Breast epithelium (tissue), 2 donors: ENCODE measurements around a stretch of chr5.

GRCh38 chr5:149808049-149808750, 78.1 kb downstream of the PPARGC1B start:
- PRO-cap = no peak
- RAMPAGE, long total RNA, 2 experiments = no peak in any of the 2 experiments

DNA sequence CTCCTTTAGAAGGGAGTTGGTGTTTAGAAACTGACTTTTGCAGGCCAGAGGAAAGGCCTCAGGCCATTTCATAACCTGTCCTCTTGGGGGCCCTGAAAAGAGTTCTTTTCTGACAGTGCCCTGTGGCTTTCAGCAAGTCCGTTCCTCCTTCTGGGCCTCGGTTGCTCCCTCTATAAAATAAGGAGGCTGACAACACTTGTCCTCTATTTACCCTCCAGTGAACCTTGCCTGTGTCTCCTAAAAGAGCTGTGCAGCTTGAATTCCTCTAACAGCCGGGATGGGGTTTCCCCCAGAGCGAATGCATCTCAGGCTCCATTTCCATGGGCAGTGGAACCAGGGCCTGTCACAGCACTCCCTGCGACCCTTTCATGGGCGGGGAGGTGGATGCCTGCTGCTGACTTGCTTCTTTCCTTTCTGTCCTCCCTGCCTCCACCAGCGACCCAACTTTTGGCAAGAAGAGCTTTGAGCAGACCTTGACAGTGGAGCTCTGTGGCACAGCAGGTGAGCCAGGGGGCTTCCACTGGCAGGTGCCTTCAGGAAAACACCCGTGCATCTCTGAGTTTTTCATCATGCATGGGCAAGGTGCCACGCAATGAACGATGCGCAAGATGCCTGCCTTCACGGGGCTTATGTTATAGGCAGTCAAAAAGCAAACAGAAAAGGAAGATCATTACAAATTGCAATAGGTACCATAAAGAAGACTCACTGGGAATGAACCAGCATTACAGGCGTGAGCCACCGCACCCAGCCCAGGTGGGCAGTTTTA, 104.9 kb downstream of the PPARGC1B start:
- PRO-cap = no peak
- RAMPAGE, long total RNA, 2 experiments = no peak in any of the 2 experiments

- PRO-cap = no peak
- RAMPAGE, long total RNA, 2 experiments = no peak in any of the 2 experiments
These were observed 104.7 kb downstream of the PDE6A start for GRCh38 chr5:149839747-149840354.

DNA sequence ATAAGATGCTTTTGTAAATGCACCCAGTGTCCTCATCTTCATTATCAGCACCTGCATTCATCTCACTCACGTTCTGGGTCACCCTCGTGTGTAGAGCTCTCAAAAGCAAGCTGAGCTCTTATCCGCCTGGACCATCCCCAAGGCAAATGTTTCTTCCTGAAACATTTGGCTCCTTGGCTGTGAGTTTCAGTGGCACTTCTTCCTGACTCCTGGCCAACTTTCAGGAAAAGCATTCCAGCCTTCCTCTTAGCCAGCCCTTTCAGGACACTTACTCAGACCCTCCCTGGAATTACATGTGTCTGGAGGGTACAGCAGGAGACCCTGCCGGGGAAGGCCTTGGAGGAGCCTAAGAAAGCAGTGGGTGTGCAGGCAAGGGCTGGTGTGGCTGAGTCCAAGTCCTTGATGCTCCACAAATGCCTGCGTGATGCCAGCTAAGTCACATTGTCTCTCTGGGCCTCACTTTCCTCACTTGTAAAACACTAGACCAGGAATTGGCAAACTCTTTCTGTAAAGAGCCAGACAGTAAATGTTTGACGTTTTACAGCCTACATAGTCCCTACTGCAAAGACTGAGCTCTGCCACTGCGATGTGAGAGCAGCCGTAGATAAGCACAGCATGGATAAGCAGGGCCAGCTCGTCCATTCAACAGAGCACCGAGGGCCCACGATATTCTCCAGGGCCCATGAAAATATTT, 72.1 kb downstream of the PDE6A start:
- PRO-cap = no peak
- RAMPAGE, long total RNA, 2 experiments = no peak in any of the 2 experiments

GRCh38 chr5:149995966-149996473, 4.4 kb downstream of the TIGD6 start:
- PRO-cap = no peak
- RAMPAGE, long total RNA, 2 experiments = no peak in any of the 2 experiments

DNA sequence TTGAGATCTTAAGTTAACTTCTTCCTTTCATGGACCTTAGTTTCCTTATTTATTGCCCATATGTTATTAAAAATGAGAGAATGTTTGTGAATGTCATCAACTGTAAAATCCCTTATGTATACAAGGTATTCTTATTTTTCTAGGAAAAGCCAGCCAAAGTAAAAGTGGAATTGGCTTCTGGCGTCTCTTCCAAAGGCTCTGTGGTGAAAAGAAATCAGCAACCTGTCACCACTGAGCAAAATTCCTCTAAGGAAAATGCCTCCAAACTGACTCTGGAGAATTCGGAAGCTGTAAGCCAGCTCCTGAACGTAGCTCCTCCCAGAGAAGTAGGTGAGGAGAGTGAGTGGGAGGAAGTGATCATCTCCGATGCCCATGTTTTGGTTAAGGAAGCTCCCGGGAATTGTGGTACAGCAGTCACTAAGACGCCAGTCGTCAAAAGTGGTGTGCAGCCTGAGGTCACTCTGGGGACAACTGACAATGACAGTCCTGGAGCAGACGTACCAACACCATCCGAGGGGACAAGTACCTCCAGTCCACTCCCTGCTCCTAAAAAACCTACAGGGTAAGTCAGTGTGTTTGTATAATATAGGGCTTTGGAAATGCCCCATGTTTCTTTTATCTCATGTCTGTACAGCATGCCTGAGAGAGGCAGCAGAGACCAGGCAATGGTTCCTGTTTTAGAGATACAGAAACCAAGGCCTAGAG, 23.7 kb downstream of the HMGXB3 start:
- PRO-cap = no peak
- RAMPAGE, long total RNA, 2 experiments = no peak in any of the 2 experiments

DNA sequence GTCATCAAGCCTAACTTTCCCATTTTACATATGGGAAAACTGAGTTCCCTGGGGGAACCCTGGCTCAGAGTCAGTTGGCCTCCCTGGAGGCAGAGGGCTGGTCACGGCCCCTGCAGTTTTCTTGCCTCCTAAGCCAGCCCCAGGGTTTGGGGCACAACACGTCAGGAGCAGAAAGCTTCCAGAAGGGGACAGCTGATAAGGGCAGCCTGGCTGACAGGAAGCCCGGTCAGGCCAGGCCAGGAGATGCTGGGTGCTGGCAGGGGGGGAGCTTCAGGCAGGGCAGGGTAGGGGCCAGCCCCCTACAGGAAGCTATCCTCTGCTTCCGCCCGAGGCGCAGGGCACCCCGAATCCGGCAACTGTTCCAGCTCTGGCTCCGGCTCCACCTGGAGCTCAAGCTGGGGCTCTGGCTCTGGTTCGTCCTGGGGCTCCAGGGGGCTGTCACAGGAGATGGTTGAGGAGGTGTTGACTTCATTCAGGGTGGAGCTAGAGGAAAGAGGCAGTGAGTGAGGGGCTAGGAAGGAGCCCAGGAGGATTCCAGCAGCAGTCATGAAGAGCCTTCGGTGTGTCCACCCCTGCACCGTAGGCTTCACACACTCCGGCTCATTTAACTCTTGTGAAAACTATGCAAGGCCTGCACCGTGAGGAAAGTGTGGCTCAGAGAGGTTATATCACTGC, 29.2 kb upstream of the CSF1R start:
- PRO-cap = no peak
- RAMPAGE, long total RNA, 2 experiments = no peak in any of the 2 experiments

DNA sequence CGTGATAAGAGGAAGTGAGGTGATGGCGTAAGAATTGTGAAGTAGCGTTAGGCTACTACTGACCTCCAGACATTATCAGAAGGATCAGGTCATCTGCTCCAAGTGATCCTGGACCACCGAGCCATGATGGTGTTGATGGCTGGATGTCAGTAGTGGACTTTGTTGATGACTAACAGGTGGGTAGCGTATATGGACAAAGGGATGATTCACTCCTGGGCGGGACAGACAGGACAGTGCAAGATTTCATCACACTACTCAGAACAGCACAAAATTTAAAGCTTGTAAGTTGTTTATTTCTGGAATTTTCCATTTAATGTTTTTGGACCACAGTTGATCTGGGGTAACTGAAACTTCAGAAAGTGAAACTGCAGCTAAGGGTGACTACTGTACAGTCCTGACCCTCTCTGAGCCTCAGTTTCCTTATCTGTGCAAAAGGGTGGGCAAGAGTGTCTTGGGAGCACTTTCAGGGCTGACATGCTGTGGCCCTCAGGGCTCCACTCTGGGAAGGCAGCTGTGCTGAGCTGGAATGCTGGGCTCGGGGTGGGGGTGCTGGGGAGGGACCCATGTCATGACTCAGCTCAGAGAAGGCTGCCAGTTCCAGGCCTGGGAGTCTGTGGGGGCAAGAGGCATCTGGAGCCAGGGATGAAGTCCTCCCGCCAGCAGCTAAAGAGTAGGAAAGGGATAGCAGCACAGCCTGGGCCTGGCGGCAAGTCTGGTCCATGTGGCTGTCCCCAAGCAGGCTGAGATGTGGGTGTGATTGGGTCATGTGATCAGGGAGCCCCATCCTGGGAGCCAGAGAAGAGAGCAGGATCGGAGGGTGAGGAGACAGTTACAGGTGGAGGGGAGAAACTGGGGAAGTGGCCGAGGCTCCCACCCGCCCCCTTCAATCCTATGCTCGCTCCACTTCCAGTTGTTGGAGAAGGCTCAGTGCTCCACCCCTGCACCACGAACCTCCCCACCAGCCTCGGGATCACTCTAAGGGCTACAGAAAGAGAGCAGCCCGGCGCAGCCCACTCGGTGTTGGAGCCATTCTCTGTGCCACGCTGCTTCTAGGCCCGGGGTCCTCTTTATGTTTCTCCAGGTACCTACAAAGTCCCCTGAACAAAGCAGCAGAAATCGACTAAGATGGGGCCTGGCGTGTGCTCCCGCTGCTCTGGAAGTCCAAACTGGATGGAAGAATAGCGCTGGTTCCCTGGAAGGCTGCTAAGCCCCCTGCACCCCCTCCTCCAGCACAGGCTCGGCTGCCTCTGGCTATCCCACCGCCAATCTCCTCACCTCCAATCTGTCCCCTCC, 12.3 kb downstream of the PDGFRB start:
- PRO-cap = no peak
- RAMPAGE, long total RNA, 2 experiments = no peak in any of the 2 experiments

GRCh38 chr5:150154809-150155351, 765 bp downstream of the PDGFRB start:
- PRO-cap = no peak
- RAMPAGE, long total RNA, 2 experiments = no peak in any of the 2 experiments

DNA sequence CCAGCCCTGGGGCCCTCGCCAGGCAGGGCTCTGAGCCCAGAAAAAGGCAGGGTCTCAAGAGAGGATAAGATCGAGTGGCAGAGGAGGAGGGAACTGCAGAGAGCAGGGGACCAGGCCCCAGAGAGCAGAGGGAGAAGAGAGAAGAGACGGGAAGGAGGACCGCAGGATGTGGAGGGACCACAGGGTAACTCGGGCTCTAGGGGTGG, 45.3 kb downstream of the CAMK2A start:
- PRO-cap = no peak
- RAMPAGE, long total RNA, 2 experiments = no peak in any of the 2 experiments

DNA sequence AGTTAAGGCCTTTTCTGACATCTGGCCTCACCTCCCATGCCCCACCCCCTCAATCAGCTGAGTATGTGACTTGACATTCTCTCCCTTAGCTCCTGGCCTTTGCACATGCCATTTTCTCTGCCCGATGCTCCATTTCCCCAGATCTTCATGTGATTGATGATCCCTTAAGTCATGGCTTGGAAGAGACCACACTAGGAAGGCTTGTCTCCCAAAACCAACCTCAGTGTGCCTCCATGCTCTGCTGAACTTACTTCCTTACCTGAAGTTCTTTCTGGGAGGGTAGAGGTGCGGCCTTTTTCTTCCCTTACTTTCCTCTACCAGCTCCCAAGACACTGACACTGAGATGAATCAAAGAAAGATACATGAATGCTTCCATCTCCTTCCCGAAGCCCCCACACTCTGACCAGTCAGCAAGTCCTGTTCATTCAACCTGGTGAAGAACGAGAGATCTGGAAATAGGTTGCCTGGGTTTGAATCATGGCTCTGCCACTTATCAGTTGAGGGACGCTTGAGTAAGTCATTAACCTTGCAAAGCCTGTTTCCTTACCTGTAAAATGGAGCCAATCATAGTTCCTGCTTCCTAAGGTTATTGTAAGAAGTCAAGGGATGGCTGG, 17.4 kb upstream of the TCOF1 start:
- PRO-cap = no peak
- RAMPAGE, long total RNA, 2 experiments = no peak in any of the 2 experiments

DNA sequence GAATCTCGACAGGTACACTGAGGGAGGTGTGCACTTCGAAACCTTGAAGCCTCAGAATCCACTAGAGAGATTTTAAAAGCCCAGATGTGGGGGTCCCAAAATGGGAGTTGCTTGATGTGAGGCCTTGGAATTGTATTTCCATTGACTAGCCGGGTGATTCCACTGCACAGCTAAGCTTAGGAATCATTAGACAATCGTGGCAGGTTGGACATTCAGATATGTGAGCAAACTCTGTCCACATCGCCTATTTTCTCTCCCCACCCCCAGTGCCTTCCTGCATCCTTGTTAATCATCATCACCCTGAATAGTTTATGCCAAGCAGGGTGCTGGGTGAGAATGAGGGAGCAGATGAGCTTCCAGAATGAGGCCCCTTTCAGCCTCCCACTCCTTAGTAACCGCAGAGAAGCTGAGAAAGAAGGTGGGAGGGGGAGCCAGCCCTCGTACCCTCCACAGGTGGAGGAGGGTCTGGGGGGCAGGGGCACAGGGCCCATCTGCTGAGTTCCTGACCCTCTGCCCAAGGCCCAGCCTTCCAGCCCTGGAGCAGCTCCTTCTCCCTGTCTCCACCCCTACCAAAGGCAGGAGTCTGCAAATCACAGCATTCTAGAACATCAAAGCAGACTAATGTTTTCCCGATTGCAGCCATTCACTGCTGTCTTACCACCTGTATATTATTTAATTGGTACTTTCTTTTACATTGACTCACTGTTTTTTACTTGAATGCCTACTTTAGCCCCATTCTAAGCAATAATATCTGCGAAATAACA, 7.7 kb upstream of the TCOF1 start:
- PRO-cap = no peak
- RAMPAGE, long total RNA, 2 experiments = no peak in any of the 2 experiments

GRCh38 chr5:150350542-150351003, 6.9 kb upstream of the TCOF1 start:
- PRO-cap = no peak
- RAMPAGE, long total RNA, 2 experiments = no peak in any of the 2 experiments

DNA sequence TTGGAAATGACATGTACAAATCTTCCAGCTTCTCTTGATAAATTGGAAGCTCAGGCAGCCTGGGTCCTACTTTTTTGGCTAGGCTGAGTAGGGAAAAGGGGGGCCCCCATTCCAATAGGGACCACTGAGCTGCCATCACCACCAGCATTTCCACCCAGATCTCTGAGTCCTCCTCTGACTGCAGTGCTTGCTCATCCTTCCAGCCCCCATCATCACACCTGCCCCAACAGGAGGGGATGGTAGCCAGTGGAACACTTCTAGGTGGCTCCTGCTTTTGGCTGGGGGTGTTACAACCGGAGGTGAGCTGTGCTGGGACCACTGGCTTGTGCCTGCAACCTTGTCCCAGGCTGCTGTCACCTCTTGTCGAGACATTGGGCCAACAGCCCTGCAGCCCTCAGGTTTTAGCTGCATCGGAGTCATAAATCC, 24.9 kb downstream of the TCOF1 start:
- PRO-cap = no peak
- RAMPAGE, long total RNA, 2 experiments = no peak in any of the 2 experiments

DNA sequence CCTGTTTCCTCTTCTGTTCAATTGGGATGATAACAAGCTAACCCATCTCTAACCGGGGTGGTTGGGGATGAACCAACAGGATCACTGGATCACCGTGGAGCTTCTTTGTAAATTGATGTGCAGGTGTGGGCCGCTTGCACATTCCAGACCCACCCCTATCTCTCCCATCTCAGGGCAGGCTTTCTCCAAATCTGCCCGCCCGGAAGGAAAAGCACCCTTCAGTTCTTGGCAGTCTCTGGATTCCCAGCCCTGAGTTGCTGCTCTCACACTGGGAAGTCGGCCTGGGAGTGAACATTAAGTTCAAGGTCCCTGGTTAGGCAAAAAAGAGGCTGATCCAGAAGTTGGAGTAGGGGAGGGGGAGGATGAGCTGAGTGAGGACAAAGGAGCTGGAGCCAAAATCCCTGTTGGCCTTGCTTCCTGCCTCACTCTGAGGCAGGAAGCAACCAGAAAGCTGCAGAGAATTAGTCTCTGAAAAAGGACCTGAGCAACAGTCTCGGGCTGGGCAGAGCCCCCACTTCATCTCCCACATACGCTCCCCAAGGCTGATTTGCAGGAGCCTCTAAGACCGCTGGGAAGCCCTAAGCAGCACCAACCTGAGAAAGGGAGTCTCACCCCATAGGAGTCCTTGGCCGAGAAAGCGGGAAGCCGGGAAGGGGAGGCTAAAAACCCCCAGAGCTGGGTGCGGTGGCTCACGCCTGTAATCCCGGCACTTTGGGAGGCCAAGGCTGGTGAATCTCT, 15.0 kb upstream of the RPS14 start:
- PRO-cap = unidirectional peak, plus-strand start at position 490 of the sequence
- RAMPAGE, long total RNA, 2 experiments = no peak in any of the 2 experiments

DNA sequence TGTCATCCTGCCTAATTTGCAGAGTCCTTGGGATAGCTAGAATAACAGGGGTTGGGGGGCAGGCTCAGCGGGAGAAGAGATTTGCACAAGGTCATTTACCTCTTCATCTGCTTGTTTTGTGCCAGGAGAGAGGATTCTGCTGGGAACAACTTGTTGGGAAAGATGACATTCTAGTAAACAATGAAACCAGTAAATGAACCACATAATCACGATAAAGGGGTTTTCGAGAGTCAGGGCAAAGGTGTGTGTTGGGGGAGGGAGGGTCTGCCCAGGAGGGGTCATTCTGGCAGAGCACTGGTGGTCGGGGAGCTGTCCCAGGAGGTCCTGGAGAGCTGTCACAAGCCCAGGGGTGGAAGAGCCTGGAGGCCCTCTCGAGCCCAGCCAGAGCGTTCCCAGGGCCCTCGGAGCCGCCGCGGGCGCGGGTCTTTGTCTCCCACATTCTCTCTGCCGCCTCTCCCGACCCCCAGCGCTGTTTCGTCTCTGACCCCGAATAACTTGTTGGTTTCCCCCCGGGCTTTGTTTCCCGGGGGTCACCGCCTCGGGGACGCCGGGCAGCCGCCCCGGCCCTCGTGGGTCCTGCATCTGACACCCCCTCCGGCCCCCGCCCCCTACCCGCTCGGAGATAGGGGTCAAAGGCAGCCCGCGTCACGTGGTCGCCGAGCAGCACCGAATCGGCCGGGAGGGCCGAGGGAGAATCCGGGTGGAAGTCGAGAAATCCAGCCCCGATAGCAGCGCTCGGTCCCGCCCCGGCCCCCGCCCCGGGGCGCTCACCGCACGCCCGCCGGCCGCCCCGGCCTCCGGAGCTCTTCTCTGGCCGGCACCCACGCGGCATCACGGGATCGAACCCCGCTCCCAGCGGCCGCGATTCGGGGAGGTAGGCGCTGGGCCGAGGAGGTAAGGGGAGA, 22.5 kb upstream of the NDST1 start:
- PRO-cap = bidirectional peak, plus-strand start at position 671 of the sequence, minus-strand start at position 603 of the sequence
- RAMPAGE, long total RNA, 2 experiments = no peak in any of the 2 experiments

DNA sequence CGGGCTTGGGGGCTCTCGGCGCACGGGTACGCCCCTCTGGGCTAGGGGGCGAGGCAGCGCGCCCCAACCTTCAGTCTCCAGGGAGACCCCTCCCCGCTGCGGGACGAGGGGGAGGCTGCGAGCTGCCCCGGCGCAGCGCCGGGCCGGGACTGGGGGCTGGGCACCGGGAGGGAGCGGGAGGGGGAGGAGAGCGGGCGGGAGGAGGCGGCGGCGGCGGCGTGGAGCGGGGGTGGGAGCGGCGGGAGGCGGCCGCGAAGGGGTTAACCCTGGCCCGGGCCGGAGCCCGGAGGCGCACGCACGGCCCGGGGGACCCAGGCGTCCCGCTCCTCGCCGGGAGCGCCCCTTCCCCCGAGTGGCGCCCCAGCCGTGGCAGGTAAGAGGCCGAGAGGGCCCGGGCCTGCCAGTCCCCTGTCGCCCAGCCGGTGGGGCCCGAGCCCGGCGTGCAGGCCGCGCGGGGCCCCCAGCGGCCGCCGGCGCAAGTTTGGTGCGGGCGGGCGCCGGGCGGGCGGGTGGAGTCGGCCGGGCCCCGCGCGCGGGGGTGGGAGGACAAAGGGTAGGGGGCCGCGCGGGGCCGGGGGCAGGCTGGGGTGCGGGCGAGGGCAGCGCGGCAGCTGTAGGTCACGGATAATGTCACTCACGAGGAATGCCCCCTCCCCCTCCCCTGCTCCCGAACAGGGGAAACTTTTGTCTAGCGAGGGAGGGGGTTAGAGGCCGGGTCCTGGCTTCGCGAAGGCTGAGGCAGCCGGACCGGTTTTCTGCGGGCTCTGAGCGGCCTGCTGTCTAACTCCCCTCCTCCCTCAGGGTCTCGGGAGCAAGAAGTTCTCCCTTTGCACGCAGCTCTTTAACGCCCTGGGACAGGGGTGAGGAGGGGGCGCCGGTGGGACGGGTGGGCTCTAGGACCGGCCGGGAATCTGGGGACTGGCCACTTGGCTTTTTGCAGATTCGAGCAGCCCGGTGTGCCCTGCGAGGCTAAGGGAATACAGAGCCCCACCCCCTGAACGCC, 21.6 kb upstream of the NDST1 start:
- PRO-cap = bidirectional peak, plus-strand start at position 187 of the sequence, minus-strand start at position 151 of the sequence
- RAMPAGE, long total RNA, 2 experiments = start-site peak on the minus strand in 1 of 2 experiments, centred at position 147 of the sequence, 6 reads per replicate

DNA sequence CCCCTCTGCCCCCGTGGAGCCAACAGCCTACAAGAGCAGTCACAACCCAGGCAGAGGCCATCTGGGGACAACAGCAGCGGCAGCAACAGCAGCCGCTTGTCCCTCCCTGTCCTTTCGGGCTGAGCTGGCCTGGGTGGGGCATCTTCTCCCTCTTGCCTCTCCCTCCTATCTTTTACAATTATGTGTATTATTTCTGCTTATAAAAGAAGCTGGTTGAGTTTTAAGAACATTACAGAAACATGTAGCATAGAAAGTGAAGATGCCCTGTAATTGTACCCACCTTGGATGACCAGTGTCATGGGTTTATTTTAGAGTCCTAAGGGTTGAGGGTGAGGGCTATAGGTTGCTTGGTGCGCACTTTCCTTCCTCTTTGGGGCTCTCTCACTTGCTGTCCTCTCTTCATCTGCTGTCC, 25.2 kb downstream of the NDST1 start:
- PRO-cap = no peak
- RAMPAGE, long total RNA, 2 experiments = no peak in any of the 2 experiments

DNA sequence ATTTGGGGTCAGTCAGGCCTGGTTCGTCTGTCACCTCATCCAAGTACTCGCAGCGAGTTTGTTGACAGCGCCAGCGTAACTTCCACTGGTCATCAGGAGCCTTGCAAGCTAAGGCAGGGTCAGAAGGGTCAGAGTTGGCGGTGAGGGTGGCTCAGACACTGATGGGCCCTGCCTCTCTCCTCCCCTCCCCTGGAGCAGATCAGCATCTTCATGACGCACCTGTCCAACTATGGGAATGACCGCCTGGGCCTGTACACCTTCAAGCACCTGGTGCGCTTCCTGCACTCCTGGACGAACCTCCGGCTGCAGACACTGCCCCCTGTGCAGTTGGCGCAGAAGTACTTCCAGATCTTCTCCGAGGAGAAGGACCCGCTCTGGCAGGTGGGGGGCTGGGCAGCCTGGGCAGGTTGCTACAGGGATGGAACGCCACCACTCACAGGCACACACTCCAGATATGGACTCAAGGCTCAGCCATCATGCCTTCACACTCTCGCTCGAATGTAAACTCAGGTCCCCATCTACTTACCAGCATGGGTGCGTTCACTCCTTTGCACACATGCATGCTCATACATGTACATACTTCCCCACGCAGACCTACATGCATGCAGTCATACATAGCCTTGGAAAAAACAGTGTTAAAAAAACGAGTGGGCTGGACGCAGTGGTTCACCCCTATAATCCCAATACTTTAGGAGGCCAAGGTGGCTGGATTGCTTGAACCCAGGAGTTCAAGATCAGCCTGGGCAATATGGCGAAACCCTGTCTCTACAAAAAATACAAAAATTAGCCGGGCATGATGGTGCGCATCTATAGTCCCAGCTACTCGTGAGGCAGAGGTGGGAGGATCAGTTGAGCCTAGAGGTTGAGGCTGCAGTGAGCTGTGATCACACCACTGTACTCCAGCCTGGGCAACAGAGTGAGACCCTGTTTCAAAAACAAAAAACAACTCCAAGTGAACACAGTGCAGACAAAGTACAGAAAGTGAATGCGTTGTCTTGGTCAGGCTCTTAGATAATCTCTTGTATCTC, 32.3 kb downstream of the NDST1 start:
- PRO-cap = no peak
- RAMPAGE, long total RNA, 2 experiments = no peak in any of the 2 experiments

DNA sequence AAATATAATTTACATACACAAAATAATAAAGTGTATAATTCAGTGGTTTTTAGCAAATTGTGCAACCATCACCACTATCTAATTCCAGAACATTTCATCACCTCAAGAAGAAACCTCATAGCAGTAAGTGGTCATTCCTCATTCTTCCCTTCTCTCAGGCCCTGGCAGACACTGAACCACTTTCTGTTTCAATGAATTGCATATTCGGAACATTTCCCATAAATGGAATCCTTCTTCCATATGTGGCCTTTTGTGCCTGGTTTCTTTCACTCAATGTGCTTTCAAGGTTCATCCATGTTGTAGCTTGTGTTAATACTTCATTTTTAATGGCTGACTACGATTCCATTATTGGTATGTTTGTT, 59.5 kb downstream of the NDST1 start:
- PRO-cap = no peak
- RAMPAGE, long total RNA, 2 experiments = no peak in any of the 2 experiments